Fibroblast of villous mesenchyme (primary cell): ENCODE measurements around a stretch of chr1.

GRCh38 chr1:37989170-37989840 lies 517 bp downstream of the SF3A3 start:
- CAGE, long polyA plus RNA, result no peak

DNA sequence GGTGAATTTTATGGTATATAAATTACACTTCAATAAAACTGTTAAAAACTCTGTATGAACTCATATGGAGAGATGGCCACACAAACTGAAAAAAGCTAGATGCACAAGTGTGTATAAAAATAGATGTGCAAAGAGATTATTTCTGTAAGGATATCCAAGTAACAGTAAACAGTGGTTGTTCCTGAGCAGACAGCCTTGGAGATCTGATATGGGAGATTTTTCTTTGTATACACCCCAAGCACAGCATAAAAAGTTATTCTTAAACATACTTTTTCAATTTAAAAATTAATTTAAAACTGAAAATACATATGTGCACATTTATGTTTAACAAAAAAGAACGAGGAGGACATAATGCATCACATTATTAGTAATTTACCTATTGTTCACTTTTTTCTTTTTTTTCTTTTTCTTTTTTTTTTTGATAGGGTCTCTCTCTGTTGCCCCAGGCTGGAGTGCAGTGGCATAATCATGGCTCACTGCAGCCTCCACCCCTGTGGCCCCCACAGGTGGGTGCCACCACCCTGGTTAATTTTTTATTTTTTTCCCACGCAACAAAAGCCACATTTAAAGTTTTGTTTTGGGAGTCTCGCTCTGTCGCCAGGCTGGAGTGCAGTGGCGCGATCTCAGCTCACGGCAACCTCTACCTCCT lies 2.2 kb upstream of the SF3A3 start:
- CAGE, long polyA plus RNA, result no peak

DNA sequence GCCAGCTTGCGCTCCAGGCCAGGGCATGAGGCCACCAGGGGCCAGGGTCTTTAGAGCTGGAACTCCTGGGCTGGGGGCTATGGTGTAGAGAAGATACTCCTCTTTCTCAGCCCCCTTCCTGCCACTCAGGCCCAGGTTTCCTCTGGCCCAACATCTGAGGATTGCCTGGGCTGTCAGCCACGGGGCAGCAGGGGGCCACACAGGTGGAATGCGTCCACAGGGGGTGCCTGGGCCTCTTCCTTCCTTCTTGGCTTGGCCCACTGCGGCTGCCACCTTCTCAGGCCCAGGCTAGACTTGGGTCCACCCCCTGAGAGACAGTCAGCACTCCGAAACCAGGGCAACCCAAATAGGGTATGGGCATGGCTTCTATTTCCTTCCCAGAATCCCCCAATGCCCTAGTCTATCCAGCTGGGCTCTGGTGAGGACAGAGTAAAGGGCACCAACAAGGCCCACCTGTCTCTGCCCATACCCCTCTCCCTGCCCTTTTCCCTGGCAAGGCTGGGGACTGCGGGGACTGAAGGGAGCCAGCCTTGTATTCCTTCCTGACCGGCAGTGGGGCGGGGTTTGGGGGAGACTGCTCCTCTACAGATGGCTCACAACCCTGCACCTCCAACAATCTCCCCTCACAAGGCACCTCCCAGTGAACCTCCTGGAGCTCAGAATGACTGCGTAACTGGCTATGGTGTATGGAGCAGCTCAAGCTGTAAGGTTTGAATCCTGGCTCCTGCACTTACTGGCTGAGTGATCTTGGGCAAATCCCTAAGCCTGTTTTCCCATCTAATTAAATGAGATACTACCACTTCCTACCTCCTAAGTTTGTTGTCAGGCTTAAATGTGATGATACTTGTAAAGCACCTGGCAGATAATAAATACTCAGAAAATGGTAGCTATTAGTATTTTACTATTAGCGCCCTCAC lies 3.9 kb downstream of the FHL3 start:
- CAGE, long polyA plus RNA, result no peak

DNA sequence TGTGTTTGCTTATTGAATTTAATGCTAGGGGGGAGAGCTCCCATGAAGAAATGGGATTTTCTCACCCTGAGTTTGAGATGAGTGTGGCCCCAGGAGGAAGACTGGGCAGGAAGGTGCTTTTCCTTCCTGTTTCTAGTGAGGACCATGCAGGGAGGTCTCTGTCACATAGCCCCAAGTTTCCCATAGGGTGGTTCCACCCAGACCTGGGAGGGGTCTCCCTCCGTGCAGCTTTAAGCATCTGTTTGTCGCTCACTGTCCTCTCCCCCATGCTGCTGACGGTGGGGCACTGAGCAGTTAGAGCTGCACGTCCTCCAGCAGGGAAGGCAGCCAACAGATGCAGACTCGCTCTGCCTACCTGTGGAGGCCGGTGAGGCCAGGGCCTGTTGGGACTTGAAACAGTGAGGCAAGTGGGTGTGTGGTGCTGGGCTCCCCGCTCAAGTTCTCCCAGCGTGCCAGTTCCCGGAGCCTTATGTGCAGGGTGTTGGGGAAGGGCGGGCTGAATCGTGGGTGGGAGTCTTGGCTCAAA lies 14.4 kb downstream of the UTP11 start:
- CAGE, long polyA plus RNA, result no peak

- CAGE, long polyA plus RNA, result no peak
These were observed 16.0 kb downstream of the UTP11 start for GRCh38 chr1:38028541-38029018.

DNA sequence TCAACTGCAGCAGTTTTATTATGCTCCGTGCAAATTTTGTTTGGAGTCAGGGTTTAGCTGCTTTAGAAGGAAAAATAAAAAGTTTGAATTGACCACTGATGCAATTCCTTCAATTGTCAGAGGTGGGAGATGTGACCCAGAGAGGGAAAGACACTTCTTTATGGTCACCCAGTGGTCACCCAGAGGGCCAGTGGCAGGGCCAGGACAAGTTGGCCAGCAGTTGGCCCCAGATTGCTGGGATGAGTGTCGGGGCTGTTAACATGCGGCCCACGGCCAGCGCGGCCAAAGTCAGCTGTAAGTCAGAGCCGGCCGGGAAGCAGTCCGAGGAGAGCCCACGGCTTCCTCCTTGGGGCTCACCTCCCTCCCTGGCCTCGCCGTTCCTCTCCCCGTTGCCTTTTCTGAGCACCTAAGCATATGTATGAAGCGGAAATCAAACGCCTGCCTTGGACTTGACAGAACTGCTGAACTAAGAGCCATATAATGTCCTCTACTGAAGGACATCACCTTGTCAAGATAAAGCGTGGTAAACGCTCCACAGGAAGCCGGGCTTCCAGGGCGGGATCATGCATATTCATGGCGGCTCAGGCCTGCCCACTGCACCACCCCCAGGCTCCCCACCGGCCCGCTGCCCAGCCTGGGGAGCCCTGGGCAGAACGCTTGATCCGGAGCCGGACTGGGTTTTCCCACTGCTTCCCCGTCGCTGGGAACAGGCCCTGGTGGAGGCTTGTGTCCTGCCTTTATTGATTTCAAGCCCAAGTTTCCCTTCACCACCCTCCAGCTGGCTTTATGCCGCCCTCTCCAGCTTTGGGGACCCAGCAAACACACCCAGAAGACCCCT lies 245.4 kb upstream of the POU3F1 start:
- CAGE, long polyA plus RNA, result no peak

DNA sequence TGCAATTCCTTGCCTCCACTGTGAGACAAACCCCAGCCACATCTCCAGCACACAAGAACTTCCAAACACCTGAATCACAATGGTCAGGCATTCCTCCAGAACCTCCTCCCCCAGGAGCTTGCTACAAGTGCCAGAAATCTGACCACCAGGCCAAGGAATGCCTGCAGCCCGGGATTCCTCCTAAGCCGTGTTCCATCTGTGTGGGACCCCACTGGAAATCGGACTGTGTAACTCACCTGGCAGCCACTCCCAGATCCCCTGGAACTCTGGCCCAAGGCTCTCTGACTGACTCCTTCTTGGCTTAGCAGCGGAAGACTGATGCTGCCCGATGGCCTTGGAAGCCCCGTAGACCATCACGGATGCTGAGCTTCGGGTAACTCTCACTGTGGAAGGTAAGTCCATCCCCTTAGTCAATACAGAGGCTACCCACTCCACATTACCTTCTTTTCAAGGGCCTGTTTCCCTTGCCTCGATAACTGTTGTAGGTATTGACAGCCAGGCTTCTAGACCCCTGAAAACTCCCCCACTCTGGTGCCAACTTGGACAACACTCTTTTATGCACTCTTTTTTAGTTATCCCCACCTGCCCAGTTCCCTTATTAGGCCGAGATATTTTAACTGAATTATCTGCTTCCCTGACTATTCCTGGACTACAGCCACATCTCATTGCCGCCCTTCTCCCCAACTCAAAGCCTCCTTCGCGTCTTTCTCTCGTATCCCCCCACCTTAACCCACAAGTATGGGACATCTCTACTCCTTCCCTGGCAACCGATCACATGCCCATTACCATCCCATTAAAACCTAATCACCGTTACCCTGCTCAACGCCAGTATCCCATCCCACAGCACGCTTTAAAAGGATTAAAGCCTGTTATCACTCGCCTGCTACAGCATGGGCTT lies 380.9 kb upstream of the POU3F1 start:
- CAGE, long polyA plus RNA, result no peak

DNA sequence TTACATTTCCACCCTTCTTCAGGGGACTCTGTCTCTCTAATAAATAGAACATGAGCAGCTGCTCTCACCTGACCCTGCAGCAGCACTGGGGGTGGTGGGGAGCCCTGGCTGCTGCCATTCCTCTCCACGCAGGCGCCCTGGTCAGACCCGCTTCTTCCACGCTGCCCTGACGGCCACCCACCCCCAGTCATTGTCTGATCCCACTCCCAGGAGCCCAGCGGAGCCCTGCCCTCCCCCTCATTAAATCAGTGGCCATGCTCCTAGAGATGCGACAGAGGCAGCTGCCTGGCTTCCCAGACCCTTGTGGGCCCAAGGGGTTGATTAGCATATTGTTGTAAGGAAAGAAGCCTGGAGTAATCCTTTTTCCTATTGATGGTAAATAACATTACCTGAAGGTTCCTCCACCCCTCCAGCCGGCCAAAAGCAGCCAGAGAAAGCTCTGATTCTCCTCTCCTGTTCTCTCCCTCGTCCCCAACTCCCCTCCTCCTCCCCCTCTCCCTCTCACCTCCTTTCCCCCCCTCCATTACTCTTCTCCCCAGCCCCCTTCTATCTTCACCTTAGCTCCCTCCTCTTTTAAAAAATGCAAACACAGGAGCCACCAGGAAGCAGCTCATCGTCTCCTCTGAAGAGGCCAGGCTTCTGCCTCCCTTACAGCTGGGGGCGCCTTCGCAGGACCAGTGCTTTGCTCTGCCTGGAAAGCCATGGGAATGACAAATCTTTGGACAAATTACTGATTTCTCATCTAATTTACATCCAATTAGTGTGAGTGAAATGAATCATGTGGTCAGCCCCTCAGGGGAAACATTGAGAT lies 301.4 kb downstream of the RRAGC start:
- CAGE, long polyA plus RNA, result no peak

DNA sequence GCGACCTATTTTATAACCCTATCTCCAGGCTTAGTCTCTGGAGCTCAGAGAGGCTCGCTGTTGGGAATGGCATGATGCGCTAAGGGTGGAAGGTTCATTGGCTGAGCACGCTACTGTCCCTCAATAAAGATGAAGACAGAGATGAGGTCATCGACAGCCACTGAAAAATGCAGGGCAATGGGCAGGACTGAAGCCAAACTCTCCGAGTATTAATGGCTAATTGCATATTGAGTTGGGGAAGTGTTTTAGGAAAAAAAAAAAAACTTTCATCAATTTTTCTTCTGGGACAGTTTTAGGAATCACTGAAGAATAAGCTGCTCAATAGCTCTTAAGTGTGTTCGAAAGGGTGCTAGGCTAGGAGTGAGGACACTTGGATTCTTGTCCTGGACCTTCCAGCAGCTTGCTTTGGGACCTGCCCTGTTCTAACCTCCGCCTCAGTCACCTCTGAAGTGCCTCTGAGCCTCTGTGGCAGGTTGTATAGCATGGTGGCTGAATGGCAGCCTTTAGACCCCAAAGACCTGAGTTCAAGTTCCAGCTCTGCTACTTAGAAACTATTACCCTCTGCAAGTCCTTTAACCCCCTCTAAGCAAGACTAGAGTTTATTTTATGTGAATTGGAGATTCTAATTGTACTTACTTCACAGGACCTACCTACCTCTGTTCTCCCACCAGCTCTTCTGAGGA lies 81.7 kb downstream of the RRAGC start:
- CAGE, long polyA plus RNA, result no peak

- CAGE, long polyA plus RNA, result no peak
These were observed 851 bp downstream of the AKIRIN1 start for GRCh38 chr1:38992034-38992219.

DNA sequence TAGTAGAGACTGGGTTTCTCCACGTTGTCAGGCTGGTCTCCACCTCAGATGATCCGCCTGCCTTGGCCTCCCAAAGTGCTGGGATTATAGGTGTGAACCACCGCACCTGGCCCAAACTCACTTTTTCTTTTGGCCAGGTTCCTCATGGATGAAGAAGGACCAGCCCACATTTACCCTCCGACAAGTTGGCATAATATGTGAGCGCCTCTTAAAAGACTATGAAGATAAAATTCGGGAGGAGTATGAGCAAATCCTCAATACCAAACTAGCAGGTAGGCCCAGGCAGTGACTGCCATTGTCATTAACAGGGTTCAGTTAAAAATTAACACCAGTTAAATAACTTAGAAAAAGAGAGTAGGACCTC lies 9.7 kb downstream of the AKIRIN1 start:
- CAGE, long polyA plus RNA, result no peak

- CAGE, long polyA plus RNA, result no peak
These were observed 15.6 kb downstream of the AKIRIN1 start for GRCh38 chr1:39006271-39007460.

- CAGE, long polyA plus RNA, result no peak
These were observed 677 bp downstream of the NDUFS5 start for GRCh38 chr1:39026609-39027445.

DNA sequence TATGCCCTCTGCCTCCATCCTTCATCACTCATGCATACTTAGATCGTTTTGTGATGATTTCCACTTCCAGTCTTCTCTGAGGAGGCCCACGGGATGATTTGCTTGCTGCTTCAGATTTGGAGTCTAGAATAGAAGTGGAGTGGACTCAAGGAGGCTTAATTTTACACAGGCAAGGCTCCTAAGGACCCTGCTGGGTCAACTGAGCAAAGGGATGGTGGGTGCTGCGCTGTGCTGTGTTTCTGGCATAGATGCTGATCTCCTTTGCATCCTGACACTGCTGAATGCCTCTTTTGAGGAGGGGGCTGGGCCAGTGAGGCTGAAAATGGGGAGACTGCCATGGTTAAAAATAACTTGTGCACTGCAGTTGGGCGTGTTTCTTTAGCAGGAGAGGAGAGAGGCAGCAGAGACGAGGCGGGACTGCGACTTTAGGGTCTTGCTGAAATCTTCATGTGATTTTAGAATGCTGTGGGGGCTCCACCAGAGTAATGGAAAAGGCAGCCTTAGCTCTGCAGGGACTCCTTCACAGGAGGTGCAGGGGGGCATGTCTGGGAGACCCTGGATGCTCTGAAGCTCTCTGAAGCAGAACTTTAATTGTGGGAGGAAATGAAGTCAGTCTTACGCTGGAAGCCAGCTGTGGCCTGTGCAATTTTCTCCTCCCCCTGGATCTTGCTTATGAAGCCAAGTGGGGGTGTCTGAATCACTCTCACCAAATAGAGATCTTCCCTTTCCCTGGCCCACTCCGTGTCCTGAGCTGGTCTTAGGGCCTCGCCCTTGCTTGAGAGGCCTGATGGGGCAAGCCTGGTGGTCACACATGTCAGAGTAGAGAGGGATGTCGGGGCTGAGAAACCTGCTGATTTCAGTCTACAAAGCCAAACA lies 60.7 kb downstream of the NDUFS5 start:
- CAGE, long polyA plus RNA, result no peak

DNA sequence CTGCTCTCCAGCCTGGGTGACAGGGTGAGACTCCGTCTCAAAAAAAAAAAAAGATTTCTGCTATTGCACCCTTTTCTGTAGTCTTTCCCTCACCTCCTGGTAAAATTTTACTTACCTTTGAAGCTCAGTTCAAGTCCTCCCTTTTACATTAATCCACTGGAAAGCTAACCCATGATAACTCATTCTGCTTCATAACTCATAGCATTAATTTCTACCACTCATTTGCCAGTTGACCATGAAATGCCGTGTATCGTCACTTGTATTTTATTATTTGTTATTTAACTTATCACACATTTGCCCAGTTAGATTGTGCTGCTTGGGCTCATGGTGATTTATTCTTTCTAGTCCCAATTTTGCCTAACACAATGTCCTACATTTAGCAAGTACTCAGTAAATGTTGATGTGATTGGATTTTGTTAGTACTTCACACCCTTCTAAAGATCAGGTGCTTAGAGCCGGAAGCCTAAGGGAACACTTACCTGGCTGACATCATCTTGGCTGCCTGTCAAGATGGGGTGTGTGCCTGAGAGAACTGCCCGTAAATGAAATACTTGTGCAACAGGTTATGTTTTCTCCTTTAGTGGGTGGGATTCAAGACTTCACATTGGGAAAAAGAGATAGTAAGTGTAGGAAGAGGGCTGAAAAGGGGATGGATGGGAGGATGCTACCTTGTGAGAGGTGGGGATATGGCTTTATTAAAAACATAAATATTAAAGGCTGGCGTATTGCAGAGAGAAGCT lies 75.7 kb upstream of the MACF1 start:
- CAGE, long polyA plus RNA, result no peak

- CAGE, long polyA plus RNA, result no peak
These were observed 72.3 kb upstream of the MACF1 start for GRCh38 chr1:39131961-39132841.

DNA sequence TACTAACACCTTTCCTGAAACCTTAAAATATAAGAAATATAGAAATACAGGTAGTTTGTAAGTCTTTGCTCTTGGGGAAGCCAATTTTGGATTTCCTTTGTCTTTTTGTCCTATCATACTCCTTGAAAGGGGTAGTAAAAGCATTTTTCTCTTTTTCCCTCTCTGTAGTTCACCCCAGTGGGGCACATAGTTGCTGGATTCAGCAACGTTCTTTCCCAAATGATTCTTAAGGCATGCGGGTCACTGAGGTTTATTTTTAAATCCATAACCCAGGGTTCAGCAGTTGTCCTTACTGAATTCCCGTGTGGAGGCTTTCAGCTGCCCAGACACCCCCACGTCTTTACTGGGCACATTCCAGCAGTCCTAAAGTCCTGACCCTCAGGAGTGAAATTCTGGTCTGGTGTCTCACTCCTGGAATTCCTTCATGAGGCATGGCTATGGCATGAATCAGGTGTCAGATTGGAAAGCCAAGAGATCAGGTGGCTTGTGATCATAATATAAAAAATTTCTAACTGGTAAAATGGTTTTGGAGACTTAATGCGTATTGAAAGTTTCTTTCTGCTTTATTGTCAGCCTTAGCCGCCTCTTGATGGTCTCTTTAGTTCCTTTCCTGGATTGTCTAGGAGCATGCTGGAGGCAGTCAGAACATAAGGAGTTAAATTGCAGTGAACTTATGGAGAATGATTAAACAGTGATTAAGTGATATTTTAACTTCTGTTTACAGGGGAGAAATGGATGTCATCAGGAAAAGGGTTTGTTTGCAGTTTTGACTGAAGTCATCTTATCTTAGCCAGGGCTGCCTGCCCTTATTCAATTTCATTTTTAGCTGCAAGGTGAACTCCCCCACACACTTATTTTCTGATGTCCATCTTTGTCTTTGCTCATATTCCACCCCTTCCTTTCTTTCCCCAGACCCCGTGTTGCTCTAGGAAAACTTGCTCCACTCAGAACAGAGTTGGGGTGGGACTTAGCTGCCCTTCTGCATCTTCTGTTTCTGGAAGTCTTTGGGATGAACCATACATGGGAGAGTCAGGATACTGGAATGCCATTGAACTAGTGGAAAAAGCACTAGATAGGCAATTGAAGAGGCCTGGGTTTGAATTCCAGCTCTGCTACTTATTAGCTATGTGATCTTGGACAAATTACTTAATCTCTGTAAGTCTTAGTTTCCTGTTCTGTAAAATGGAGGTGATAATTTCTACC lies 25.8 kb upstream of the MACF1 start:
- CAGE, long polyA plus RNA, result no peak

- CAGE, long polyA plus RNA, result no peak
These were observed 65.4 kb downstream of the MACF1 start for GRCh38 chr1:39269659-39270535.

DNA sequence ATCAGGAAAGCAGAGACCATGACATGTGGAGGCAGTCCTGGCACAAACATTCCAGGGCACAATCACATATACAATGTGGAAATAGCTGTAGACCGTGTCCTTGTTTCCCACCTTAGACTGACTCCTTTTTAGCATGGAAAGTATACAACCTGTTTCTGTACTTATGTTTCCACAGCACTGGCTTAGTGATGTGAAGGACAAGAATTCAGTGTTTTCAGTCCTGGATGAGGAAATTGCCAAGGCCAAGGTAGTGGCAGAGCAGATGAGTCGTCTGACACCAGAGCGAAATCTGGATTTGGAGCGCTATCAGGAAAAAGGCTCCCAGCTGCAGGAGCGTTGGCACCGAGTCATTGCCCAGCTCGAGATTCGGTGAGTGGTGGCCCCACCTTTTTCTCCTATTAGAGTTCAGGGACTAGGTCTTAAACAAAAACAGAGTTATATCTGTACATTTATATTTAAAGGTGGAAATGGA lies 112.6 kb downstream of the MACF1 start:
- CAGE, long polyA plus RNA, result no peak

GRCh38 chr1:39490724-39491231 lies 658 bp upstream of the BMP8A start:
- CAGE, long polyA plus RNA, result no peak